LHCN-M2 (cell line): ENCODE measurements around a stretch of chr11.

GRCh38 chr11:134979092-134979515 is 567.1 kb upstream of the B3GAT1 start:
- RAMPAGE, long total RNA: no peak